Left lung (tissue), 1 donor: ENCODE measurements around a stretch of chr1.

GRCh38 chr1:205612322-205613028, 19.3 kb downstream of the ELK4 start:
- PRO-cap = no peak

DNA sequence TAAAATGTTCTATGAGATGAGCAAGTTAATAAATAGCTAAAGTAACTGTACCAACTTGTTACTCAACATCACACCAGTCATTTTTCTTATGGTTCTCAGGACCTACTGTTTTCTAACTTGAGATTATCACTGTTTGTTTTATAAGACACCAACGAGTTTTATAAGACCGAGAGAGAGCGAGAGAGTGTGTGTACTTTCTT, 12.4 kb downstream of the ELK4 start:
- PRO-cap = no peak

DNA sequence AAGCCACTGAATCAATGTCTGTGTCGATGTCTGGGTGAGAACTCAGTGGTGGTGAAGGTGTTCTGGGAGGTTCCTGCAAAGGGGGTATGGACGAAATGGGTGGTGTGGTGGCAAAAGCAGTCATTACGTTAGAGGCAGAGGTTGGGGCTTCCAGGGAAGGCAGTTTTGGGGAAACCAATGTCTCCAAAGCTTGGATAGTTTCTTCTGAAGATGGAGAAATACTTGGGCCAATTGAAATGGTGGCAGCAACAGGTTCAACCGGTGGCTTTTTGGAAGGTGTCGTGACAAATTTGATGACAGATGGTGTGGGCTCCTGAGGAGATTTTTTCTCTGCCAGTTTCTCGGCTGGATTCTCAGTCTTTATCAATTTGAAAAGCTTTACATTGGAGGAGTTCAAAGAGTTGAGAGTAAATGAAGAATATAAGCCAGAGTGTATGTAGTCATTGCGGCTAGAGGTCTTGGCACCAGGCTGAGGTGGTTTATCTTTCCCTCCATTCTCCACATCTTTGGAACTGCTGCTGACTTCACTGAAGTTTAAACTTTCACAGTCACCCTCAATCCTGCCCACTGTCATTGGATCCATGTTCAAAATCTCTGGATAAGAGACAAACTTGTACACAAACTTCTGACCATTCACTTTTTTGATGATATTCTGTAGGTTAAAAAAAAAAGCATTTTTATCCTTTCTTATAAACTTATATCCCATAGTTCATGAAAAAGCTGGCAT, 11.5 kb downstream of the ELK4 start:
- PRO-cap = no peak

- PRO-cap = no peak
Measured at GRCh38 chr1:205664357-205665167, 15.7 kb downstream of the SLC45A3 start.

DNA sequence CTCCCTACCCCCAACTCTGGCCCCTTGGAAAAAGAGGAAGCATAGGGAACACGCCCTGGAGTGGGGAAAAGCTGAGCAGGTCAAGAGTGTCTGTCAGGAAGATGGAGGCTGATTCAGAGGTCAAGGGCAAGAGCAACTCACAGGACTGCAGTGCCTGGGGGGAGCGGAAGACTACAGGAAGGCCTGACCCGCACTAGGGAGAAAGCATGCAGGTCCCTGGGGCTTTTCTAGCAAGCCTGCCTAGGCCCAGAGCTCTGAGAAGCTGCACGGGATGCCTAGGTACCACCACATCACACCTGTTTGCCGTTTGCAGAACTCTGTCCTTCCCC, 1.1 kb downstream of the SLC45A3 start:
- PRO-cap = unidirectional peak, plus-strand start at position 150 of the sequence

GRCh38 chr1:205717967-205718530, 31.9 kb downstream of the NUCKS1 start:
- PRO-cap = no peak

DNA sequence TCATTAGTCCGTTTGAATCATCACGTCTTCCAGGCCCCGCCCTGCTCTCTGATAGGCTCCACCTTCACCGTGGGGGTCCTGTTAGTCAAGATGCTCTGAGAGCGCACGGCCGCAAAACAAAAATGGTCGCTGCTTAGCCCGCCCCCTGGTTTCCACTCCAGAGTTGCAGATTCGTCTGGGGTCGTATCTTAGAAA, 212 bp upstream of the NUCKS1 start:
- PRO-cap = bidirectional peak, plus-strand start at position 98 of the sequence, minus-strand start outside the sequence

- PRO-cap = no peak
Measured at GRCh38 chr1:205961997-205962586, 18.8 kb upstream of the SLC26A9 start.

DNA sequence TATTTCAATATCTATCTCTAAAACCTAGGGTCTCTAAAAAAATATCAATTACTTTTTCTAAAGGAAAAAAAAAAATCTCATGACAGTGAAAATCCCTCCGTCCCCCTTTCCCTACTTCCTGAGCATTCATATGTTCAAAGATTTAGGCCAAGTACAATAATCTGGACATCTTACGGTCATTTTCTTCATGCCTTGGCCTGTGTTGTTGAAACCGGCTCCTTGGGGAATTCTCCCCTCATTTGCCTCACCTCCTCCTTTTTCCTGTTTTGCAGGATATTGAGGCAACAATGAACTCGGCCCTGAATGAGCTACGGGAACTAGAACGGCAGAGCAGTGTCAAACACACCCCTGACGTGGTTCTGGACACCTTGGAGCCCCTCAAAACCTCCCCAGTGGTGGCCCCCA, 9.5 kb upstream of the IKBKE start:
- PRO-cap = no peak

GRCh38 chr1:206557749-206558755, 50.7 kb downstream of the RASSF5 start:
- PRO-cap = bidirectional peak, plus-strand start at chr1:206558207, minus-strand start at chr1:206557921

GRCh38 chr1:206588820-206589750, 23.2 kb downstream of the EIF2D start:
- PRO-cap = no peak

DNA sequence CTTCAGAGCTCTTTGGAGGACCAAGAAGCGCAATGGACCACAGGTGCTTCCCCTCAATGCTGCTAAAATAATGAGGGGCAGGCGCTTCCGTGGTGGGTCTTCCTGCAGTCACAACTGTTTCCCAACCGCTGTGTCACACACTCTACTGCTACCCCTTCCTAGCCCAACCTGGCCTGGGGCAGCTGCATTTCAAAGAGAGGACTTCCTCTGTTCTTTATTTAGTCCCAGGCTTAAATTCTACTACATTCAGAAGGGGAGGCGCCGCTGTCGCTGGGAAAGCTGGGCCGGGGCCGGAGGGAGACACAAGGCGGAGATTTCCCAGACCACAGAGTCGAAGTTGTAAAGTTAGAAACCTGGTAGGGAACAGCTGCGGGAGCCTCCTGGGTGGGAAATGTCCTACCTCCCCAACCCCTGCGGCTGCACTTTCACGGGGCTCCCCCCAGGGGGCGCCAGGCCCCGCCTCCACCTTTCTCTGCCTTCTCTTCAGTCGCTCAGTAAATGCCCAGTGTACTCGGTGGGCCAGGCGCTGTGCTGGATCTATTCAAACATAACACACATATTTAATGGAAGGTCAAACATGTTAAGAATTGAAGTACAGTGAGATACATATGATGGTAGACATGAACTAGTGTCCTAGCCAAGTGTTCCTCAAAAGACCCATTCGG, 23.0 kb downstream of the DYRK3 start:
- PRO-cap = no peak

DNA sequence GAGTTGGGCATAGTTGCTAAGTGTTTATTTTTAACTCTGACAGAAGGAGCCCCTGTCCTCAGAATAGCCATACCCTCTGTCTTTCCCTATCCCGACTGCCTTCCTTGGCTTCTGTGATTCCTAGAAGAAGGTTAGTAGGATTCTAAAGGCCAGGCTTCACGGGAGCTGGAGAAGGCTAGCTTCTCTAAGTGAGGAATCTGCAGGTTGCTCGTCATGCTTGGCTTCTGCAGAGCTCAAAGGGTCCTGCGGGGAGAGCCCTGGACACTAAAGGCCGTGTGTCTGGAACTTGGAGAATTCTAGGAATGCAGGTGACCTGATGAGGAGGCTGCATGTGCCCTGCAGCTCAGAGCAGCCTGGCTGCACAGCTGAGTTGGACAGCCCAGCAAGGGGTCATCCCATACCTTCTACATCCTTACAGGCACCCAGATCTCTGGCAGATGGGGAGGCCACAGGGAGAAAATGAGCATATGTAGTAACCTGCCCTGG, 9.8 kb downstream of the MAPKAPK2 start:
- PRO-cap = no peak

- PRO-cap = no peak
Measured at GRCh38 chr1:206714680-206715109, 30.0 kb downstream of the MAPKAPK2 start.

DNA sequence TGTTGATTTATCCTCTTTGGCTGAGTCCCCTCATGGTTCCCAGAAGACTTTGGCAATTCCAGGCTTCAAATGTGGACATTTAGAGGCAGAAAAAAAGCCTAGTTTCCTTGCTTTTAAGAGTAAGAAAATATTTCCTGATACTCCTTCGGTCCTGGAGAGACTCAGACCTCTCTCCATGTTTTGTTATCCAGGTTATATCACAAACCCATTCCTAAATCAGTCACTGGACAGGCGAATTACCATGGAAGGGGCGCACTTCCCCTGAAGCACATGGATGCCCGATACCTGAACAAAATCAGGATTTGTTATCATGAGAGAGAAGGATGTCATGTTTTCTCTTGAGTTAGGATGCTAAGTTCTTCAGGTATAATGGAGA, 20.3 kb upstream of the IL19 start:
- PRO-cap = no peak

DNA sequence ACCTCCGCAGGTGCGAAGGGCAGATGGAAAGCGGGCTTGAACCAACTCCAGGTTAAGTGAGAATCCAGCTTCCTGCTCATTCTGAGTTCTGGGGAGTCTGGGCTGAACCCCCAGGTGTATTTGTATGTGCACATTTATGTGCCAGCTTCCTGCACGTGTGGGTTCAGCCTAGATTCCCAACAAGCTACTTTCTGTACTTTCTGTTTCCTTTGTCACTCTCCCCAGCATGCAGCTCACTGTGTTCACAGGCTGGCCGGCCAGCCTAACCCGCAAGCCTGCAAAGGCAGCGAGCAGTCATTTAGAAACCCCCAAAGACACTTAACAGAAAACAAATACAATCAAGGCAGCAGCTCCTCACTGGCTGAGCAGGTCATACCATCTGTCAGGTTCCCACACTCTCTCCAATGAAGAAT, 1.2 kb upstream of the IL19 start:
- PRO-cap = no peak

- PRO-cap = bidirectional peak, plus-strand start at chr1:206771296, minus-strand start at chr1:206771189; bidirectional peak, plus-strand start at chr1:206771878, minus-strand start at chr1:206771885
Measured at GRCh38 chr1:206770955-206771969, 689 bp downstream of the IL19 start.

GRCh38 chr1:206895797-206896412, 1.3 kb upstream of the IL24 start:
- PRO-cap = no peak

DNA sequence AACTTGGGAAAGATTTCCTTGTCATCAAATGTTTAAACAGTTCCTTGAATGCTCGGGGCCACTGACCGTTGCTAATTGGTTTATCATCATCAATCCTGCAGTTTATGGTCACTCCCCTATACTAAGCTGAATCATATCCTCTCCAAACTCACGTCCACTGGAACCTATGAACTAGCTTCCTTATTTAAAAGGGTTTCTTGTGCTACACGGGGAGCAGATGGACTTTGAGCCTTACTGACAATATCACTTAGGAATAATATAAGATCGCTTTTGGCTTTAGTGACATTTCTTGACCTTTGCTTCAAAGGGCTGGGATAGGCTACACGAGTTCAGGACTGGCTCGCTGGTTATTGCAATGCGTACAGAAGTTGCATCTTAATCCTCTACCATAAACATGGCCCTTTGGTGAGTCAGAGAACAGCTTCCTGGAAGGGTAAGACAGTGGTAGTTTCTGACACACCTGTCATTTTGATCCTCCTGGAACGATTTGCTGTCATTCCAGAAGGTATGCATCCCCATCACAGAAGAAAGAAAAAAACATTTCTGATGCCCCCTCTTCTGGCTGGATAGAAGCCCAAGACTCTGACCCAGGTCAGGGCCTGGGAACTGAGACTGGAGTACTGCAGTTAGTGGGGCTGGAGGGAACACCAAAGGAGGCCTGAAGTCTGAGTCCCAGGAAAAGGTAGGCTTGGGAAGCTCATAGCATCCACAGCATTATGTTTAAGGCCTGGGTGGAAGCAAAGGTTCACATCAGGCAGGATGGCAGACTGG, 5.6 kb upstream of the FCMR start:
- PRO-cap = no peak

- PRO-cap = no peak
Measured at GRCh38 chr1:206963643-206964239, 6.5 kb downstream of the FCAMR start.